Right lobe of liver (tissue), 4 donors: ENCODE measurements around the genes COL10A1, KPNA5, GOPC and NUS1.

- PRO-cap, 4 experiments: no peak in any of the 4 experiments
- RAMPAGE, long total RNA, 2 experiments: no peak in any of the 2 experiments
These were observed at the start of gene COL10A1 for GRCh38 chr6:116125586-116126308. Gene COL10A1, minus strand, starts transcription at chr6:116126132.

DNA sequence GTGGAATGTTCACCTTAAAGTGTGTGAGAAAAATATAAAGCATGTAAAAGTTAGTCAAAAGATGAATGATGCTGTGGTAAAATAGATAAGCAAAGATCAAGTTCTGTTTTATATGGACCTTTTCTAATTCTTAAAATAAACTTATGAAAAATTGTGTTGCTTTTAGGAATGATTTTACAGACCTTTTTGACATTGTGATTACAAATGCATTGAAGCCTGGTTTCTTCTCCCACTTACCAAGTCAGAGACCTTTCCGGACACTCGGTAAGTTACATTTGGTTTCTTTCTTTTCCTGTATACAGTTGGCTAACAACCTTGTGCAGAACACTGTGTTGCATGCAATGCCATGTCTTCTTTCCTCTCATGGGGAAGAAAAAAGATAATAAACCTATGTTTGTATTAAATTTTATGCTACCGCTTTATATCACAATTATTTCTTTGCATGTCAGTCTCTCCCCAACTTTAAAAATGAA lies 31.0 kb downstream of the TSPYL4 start:
- PRO-cap, 4 experiments: no peak in any of the 4 experiments
- RAMPAGE, long total RNA, 2 experiments: start-site peak on the plus strand in 1 of 2 experiments, centred at position 198 of the sequence, 61 reads per replicate

DNA sequence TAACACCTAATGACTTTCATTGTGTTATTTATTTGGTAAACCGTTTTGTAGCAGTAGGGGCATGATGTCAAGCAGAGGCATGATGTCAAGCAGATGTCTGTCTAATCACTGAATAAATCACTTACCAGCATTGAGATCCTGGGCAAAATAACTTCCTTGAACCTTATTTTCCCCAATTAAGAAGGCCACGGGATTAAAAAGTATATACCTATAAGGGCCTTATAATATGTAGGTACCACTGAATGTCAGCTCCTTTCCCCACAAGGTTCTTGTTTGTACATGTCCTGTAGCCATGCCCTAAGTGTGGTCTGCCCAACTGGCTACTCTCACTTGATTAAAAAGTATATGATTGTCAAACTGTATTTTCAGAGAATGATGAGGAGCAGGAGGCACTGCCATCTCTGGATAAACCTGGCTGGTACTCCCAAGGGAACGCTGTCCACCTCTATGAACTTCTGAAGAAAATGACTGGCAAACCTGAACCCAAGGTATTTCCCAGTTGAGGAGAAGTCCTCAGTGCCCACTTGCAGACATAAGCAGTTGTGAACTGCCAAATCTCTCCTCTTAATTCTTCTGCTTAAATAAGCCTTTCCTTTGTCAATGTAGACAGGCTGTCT lies 17.2 kb downstream of the TSPYL4 start:
- PRO-cap, 4 experiments: no peak in any of the 4 experiments
- RAMPAGE, long total RNA, 2 experiments: no peak in any of the 2 experiments

DNA sequence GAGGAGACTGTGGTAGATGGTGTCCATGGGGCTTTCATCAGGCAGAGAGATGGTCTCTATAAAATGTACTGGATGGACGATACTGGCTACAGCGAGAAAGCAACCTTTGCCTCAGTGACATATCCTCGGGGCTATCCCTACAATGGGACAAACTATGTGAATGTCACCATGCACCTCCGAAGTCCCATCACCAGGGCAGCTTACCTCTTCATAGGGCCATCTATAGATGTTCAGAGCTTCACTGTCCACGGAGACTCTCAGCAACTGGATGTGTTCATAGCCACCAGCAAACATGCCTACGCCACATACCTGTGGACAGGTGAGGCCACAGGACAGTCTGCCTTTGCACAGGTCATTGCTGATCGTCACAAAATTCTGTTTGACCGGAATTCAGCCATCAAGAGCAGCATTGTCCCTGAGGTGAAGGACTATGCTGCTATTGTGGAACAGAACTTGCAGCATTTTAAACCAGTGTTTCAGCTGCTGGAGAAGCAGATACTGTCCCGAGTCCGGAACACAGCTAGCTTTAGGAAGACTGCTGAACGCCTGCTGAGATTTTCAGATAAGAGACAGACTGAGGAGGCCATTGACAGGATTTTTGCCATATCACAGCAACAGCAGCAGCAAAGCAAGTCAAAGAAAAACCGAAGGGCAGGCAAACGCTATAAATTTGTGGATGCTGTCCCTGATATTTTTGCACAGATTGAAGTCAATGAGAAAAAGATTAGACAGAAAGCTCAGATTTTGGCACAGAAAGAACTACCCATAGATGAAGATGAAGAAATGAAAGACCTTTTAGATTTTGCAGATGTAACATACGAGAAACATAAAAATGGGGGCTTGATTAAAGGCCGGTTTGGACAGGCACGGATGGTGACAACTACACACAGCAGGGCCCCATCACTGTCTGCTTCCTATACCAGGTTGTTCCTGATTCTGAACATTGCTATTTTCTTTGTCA lies 24.6 kb upstream of the CALHM6 start:
- PRO-cap, 4 experiments: no peak in any of the 4 experiments
- RAMPAGE, long total RNA, 2 experiments: no peak in any of the 2 experiments

GRCh38 chr6:116462584-116462974 lies 1.4 kb downstream of the CALHM6 start:
- PRO-cap, 4 experiments: no peak in any of the 4 experiments
- RAMPAGE, long total RNA, 2 experiments: no peak in any of the 2 experiments

DNA sequence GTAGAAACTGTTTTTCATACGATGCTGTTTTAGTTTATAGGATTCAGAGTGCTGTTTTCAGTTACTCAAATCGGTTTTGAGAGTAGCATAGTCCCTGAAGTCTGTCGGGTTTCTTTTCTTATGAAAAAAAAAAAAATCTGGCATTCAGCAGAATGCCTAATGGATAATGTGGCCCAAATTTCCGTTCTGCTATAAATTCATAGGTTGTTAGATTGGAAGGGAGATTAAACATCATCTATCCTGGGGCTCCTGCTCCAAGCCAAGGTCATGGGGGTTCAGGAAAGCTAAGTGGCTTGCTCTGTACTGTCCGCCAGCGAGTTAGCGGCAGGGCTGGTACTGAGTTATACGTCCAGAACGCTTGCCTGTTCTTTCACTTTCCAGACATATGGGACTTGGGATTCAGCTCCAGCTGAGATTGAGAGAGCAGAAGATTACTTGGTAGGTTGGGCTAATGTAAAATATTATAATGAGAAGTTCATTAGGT lies 779 bp downstream of the RWDD1 start:
- PRO-cap, 4 experiments: no peak in any of the 4 experiments
- RAMPAGE, long total RNA, 2 experiments: no peak in any of the 2 experiments

GRCh38 chr6:116592780-116593137 lies 21.5 kb downstream of the RWDD1 start:
- PRO-cap, 4 experiments: no peak in any of the 4 experiments
- RAMPAGE, long total RNA, 2 experiments: no peak in any of the 2 experiments

DNA sequence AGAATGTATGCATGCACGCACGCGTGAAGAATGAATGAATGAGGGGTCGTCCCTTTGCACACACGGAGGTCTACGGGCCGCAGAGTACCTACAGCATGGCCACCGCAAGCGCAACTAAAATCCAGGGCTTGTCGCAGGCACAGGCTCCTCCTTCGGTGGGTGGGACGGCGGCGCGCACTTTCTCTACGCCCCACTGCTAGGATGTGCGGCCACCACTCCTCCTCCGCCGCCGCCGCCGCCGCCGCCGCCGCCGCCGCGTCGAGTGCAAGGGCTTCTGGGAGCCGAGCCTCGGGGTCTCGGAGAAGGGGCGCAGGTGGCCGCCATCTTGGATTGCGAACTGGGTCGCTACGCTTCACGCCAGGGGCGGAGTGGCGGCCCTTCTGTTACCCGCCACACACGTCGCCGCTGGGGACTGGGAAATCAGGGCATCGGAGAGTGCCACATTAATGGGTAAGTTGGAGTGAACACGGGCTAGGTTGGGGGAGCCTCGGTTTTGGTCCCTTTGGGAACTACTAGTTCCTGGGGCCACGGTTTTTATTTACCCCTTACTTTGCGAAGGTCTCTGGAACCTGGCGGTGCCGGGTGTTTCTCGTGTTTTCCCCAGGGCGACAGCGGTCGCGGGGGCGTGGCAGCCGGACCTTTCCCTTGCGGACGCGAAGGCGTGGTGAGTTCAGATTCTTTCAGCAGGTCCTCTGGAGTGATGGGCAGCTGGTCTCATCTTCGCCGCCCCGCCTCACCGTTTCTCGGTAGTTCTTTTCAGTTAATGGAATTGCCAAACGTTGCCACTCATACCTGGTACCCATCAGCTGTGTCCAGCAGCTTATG lies at the start of gene KPNA5:
Gene KPNA5, plus strand, starts transcription at position 323 of the 825 bp plus-strand sequence.
- PRO-cap, 4 experiments: peak in 4 of 4 experiments; most common plus-strand start position 673 of the sequence (in 4); most common minus-strand start position 116 of the sequence (in 4)
- RAMPAGE, long total RNA, 2 experiments: start-site peak on the plus strand in 2 of 2 experiments, centred at positions 316 to 324 of the sequence, 92 to 151 reads per replicate

DNA sequence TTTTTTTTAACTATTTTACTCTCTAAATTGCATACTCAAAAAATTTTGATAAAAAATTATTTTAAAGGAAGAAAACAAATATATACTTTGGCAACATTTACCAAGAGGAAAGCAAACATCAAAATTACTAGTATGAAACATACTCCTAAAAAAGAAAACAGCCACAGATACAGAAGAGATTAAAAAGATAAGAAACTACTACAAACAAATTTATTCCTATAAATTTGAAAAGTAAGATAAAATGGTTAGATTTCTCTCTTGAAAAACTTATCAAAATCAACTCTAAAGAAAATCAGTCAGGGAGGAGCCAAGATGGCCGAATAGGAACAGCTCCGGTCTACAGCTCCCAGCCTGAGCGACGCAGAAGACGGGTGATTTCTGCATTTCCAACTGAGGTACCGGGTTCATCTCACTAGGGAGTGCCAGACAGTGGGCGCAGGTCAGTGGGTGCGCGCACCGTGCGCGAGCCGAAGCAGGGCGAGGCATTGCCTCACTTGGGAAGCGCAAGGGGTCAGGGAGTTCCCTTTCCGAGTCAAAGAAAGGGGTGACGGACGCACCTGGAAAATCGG lies 83.8 kb upstream of the VGLL2 start:
- PRO-cap, 4 experiments: no peak in any of the 4 experiments
- RAMPAGE, long total RNA, 2 experiments: no peak in any of the 2 experiments

DNA sequence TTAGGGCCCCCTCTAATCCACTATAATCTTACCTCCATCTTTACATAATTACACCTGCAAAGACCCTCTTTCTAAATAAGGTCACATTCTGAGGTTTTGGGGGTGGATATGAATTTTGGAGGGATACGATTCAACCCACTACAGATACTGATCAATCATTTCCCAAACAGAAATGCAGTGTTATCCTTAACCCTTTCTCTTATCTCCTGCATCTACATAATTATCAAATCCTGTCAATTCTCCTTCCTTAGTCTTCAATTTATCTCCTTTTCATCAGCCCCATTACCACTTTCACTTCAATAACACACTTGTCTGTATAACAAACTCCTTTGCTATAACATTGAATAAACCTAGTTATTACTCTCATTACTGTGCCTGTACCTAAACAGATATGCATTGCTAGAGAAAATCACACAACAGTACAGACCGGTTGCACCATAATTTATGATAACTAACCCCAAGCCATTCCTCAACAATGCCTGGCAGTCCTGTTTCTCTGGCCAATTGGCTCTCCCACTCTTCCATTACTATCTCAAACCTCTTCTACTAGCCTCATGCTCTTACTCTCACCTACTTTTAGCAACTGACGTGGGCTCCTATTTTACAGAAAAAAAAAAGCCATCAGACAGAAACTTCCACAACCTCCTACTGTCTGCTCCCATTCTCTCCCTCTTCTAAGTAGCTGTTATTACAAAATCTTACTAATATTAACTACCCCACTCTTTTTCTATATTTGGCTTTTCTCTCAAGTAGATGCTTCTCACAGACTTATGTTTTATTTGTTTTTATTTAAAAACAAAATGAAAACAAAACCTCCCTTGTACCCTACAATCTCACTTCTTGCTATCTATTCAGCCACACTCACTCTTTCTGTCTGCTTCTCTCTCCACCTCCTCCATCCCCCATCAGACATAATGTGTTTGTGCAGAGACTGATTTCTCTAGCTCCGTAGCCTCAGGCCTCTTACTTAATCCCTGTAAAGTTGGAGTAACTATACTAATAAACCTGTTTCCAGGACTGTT lies 9.4 kb downstream of the GOPC start:
- PRO-cap, 4 experiments: no peak in any of the 4 experiments
- RAMPAGE, long total RNA, 2 experiments: no peak in any of the 2 experiments

- PRO-cap, 4 experiments: peak in 4 of 4 experiments; most common plus-strand start chr6:117602663 (in 4); most common minus-strand start chr6:117602492 (in 3)
- RAMPAGE, long total RNA, 2 experiments: start-site peak on the minus strand in 2 of 2 experiments, at chr6:117602468-117602542 at its widest, 682 to 973 reads per replicate
These were observed at the start of gene GOPC for GRCh38 chr6:117601704-117603141. Gene GOPC, minus strand, starts transcription at chr6:117602511.

DNA sequence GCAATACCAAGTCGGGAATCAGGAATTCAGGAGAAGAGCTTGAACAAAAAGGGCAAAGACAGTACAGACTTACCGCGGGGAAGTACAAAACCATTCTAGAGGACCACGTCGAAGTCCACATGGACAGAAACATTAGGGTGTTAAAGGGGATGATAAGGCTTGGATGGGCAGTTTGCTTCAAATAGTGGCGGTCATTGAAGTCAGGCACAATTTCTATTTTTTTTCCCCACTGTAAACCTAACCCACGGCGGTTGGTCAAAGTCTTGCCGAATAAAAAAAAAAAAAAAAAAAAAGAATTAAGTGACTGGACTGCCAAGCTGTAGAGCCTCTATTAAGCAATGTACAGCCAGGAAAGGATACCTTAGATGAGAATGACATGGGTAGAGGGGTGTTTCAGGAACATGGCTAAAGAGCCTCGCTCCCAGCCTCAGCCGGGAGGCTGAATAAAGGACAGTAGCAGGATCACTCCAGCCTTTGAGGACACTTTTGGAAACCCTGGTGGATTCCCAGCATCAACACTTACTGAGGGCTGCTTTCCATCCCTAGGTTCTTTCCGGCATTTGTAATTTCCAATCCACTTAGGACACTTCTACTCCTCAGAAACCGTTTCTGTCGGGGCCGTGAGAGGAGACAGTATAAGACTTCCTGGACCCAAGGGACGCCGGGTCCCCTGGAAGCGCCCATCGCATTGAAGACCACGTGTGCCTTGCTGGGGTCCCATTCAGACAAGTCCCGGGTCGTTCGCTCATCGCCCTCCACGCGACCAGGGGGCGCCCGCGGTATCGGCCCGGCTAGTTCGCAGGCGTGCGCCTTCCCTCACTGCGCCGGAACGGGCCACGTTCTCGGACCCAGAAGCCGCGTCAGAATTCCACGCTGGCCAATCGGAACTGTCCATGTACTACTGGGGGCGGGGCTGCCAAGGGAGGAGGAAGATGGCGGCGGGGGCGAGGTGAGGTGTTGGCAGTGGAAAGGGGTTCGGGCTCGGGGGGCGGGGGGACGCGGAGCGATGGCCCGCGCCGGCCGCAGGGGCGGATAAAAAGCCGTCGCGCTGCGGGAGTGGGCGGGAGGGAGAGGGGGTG lies at the start of gene NUS1:
Gene NUS1, plus strand, starts transcription at position 896 of the 1,079 bp plus-strand sequence.
- PRO-cap, 4 experiments: peak in 4 of 4 experiments; most common plus-strand start position 901 of the sequence (in 4); most common minus-strand start position 757 of the sequence (in 1)
- RAMPAGE, long total RNA, 2 experiments: start-site peak on the minus strand in 1 of 2 experiments, centred at positions 744 to 843 of the sequence, 6 to 12 reads per replicate

DNA sequence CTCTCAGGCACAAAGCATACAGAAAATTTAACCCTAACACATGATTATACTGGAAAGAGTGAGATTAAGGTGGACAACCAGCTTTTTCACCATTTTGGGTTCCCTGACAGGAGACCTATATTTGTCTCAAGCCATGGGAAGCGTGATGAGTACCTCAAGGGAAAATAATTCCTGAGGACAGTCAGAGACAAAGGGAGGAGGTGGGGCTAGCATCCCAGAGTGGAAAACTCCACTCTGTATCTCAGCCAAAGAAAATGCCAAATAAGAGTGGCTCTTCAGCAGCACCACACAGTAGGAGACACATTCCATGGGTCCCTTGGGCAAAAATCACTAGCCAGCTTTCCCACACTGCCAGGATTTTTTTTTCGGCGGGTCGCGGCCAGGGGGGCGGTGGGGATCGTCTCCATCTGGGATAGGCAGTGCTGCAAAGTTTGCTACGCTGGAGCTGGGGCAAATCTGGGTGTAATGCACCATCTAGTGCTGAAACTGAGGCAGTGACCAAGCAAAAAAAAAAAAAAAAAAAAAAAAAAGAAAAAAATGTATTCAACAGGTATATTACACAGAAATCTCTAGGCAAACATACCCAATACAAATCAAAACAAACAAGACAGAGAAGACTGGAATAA lies 77.4 kb upstream of the SLC35F1 start:
- PRO-cap, 4 experiments: no peak in any of the 4 experiments
- RAMPAGE, long total RNA, 2 experiments: no peak in any of the 2 experiments

- PRO-cap, 4 experiments: peak in 1 of 4 experiments; most common plus-strand start chr6:118296701 (in 1); most common minus-strand start chr6:118296596 (in 1)
- RAMPAGE, long total RNA, 2 experiments: no peak in any of the 2 experiments
These were observed 251.8 kb upstream of the PLN start for GRCh38 chr6:118296138-118296914.

DNA sequence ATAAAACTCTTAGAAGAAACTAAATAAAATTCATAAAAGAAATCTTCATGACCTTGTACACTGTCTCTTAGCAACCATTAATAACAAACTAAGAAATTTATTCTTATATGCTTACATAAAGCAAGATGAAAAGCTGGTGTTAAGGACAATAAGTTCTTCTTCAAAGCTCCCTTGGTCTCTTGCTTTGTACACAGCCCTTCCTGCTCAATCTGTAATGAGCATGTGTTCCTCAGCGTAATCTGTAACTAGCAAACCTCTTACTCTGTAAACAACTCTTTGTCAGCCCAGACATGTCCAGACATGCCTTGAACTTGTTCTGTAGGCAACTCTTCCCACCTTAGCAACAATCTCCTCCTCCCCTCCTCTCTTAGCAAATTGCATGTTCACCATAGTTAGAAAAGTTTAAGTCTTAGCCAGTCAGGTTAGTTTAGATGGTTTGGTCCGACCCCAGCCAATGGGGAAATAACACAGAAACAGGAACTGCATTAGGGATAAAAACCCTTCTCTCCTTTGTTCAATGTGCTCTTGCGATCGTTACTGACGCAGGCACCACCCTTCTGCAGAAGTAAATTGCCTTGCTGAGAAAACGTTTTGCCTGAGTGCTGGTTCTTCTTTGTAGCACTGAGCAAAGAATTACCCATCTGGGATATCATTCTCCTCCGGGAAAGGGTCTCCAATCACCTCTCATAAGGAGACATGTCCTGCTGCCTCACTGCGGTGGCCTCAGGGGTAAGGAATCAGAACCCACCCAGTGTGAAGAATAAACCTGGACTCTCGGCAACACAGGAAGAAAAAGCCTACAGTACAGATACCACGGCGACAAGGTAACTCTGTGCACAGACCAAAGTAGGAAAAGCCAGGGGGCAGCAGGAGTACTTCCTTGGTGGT lies 26.0 kb downstream of the PLN start:
- PRO-cap, 4 experiments: no peak in any of the 4 experiments
- RAMPAGE, long total RNA, 2 experiments: no peak in any of the 2 experiments

- PRO-cap, 4 experiments: no peak in any of the 4 experiments
- RAMPAGE, long total RNA, 2 experiments: no peak in any of the 2 experiments
These were observed 72.8 kb upstream of the CEP85L start for GRCh38 chr6:118724032-118724692.

DNA sequence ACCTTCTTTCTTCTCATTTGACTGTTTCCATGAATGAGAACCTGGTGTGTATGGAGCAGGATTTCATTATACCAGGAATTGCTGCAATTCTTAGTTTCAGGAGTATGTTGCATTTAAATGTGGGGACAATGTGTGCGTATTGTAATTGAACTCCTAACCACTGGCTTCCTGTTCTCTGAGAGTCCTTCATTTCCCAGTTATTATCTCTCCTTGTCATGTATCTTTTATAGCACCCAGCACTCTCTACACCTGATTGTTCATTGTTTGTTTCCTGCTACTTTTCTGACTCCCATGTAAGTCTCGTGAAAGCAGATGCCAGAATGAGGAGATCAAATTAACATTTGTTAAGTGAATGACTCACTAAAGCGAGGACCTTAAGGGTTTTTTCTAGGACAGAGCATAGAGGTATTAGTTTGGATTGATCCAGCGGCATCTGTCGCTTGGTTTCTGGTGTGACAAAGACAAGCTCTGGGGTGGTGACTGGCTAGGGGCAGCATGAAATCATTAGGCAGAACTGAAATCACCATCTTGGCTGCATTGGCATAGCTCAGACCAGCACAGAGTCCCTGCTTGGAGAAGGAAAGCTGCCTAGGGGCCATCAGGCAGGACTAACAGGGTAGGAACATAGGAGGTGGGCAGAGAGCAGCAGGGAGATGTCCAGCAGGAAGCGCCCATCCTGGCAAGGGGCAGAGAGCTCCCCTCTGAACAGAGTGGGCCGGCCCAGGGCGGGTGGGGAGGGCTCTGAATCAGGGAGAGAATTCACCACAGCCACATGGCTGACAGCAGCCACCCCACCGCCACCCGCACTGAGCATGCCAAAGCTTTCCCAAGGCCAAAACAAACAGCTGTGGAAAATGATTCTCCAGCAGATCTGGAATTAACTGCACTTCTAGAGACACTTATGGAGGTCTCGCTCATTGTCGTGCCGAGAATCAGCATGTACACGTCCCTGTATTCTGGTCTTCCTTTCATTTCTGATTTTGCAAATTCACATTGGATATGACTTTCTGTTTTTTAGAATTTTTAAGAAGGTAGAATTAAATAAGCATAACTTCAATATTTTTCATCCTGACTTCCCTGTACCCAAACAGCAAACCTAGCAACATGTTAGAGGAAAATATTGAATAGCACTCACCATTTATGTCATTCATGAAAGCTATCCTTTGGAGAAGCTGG lies 97.2 kb upstream of the CEP85L start:
- PRO-cap, 4 experiments: peak in 2 of 4 experiments; most common plus-strand start position 868 of the sequence (in 1); most common minus-strand start position 808 of the sequence (in 2)
- RAMPAGE, long total RNA, 2 experiments: no peak in any of the 2 experiments

DNA sequence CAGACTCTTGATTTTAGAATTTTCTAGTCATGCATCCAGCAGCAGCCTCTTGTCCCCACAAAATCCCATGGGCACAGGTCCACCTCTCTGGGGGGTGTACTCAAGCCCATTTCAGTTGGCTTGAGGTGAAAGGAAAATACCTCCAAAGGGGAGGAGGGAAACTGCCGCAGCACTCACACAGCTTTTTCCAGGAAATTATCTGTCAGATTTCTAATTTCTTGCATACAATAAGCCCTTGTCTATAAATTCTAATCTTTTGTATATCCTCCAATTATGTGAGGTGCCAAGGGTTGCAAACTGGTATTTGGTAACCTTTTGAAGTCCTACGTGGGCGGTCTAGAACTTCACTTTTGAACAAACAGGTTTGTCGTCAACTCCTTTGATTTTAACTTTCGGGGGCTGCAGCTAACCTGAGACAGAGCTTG lies 104.7 kb upstream of the CEP85L start:
- PRO-cap, 4 experiments: peak in 1 of 4 experiments; most common minus-strand start position 187 of the sequence (in 1)
- RAMPAGE, long total RNA, 2 experiments: no peak in any of the 2 experiments

GRCh38 chr6:118833958-118834371 lies 60.0 kb upstream of the ASF1A start:
- PRO-cap, 4 experiments: peak in 2 of 4 experiments; most common minus-strand start chr6:118834075 (in 2)
- RAMPAGE, long total RNA, 2 experiments: no peak in any of the 2 experiments

DNA sequence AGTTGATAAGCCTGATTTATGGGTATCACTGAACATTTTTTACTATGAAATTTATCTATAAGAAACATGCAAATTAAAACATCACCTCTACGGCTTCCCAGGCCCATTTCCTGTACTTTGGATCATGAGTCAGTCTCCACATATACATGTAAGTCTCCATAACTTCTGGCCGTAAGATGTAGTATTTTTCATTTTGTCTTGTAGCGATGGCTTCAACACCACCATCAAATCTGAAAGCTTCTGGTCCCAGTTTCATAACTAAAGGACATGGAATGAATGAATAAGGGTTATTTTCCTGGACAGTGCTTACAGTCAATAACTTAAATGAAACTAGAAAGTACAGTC lies 109.8 kb upstream of the FAM184A start:
- PRO-cap, 4 experiments: no peak in any of the 4 experiments
- RAMPAGE, long total RNA, 2 experiments: start-site peak on the minus strand in 1 of 2 experiments, centred at position 141 of the sequence, 89 reads per replicate